Epithelial cell of prostate (primary cell): ENCODE measurements around a stretch of chr7.

DNA sequence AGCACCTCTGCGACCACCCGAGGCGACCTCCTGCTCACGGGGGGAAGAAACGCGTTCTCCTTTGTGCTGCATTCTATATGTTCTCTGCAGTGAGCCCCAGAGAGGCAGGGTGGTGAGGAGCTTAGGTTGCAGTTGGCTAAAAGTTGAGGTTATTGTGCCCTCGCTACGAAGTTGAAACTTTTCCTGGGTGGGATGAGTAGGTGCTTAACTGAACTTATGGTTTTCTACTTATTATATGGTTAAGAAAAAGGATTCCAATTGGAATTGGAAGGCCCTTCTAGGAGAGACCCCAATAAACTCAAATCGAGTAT lies 1.1 kb downstream of the IFRD1 start:
- RRBS: no CpG with 5 or more reads among the region's 9 CpGs

DNA sequence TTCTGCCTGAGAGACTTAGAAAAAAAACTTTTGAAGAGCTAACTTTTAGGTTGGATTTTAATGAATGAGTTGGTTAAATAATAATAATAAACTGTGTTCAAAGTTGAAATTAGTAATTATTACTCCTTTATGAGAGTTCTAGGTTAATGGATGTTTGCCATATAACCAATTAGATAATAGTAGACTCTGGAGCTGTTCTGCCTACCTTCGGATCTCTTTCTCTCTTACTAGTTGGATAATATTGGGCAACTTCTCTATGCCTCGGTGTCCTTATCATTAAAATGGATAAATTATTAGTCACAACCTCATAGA lies 13.9 kb downstream of the IFRD1 start:
- RRBS: no CpG with 5 or more reads among the region's 2 CpGs

DNA sequence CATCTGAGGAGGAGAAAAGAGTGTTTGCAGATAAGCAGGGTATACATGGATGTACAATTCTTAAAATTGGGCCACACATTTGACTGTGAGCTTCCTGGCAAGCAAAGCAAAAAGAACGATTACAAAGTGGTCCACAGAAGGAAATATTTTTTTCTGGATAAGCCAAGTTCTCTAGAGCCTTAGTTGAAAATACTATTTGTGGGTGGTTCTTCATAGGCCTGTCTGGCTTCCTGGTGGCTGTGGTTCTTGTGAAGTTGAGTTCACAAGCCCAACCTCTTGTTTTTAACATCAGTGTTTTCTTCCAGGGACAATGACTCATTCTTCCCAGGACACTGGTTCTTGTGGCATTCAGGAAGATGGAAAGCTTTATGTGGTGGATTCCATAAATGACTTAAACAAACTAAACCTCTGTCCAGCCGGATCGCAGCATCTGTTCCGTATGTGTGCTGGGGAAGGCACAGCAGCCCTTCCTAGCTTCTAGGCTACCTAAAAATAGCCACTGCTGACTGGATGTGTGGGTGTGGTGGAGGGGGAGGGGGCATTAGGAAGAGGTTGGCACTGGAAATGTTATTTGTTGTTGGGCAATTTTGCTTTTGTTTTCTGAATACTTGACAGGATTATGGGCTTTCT lies 3.8 kb downstream of the LSMEM1 start:
- RRBS: no CpG with 5 or more reads among the region's 4 CpGs

DNA sequence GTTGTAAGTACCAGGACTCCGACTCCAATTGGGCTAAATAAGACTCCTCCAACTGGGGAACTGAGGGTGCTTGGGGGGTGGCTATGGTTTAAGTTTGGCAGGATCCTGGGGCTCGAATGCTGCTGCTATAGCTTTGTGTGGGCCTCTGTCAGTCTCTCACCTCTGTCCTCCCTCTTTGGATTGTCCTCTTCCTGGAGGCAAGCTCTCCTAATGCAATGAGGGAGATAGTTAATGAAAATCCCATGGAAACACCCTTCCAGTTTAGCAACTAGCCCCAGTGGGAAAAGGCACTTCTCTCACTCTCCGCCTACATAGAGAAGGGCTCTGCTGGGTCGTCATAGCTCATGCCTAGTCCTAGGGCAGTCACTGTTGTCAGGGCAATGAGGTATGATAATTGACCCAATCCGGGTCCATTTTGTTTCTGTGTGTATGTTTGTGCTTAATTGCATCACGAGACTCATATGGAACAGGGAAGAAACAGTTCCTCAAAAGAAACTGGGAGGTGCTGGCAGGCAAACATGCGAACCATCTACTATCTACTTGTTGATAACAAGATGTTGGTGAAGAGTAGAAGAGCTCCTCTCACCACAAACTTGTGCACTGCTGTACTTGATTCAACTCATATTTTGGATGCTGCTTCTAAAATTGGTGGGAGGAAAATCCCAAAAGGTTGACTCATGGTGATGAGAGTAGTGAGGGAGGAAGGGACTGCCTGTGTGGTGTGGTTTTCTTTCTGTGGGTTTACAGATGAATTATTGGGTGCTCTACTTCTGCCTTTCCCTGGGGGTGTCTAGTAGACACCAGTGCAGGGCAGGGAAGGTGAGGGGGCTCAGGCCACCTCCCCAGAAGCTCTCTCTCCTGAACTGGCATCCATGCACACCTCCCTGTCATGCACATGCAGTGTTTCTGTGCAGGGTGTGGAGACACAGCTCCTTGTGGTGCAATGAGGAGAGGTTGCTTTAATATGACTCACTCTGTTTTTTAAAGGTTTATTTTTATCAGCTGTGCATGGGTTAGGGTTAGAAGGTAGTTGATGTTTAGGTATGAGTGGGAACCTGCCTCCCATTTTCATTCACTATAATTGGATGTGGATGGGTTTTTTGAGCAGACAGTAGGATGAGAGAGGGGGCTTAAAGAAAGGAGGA lies 29.3 kb downstream of the LSMEM1 start:
- RRBS: no CpG with 5 or more reads among the region's 7 CpGs

DNA sequence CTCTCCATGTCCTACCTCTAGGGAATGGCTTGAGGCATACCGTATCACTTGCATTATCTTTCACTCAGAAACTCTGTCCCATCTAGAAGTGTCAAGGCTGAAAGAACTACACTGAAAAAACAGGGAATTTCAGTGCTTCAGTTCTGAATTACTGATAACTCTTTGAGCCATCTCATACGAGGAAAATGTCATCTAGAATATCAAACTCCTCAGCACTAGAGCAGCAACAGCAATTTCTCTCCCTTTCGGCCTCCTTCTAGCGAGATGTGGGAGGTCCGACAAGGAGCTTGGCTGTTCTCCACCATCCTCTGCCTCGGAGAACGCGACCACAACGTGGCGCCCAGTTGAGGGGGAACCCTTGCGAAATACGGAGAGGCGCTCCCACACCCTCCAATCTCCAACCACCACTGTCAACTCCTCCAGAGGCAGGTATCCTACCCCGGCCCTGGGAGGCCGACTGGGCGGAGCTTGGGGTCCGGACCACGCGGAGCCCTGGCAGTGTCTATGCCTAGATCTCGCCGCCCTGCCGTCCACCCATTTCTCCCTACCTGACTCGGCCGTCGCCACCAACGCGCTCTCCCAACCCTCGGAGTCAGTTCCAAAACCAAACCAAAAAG lies 473 bp downstream of the TMEM168 start:
- RRBS: no CpG with 5 or more reads among the region's 28 CpGs

- RRBS: no CpG with 5 or more reads among the region's 3 CpGs
Measured at GRCh38 chr7:113551826-113552297, 366.9 kb downstream of the PPP1R3A start.

GRCh38 chr7:113742790-113743516 lies 175.9 kb downstream of the PPP1R3A start:
- RRBS: no CpG with 5 or more reads among the region's 37 CpGs

GRCh38 chr7:114255269-114255610 lies 159.4 kb upstream of the FOXP2 start:
- RRBS: no CpG with 5 or more reads among the region's 10 CpGs

DNA sequence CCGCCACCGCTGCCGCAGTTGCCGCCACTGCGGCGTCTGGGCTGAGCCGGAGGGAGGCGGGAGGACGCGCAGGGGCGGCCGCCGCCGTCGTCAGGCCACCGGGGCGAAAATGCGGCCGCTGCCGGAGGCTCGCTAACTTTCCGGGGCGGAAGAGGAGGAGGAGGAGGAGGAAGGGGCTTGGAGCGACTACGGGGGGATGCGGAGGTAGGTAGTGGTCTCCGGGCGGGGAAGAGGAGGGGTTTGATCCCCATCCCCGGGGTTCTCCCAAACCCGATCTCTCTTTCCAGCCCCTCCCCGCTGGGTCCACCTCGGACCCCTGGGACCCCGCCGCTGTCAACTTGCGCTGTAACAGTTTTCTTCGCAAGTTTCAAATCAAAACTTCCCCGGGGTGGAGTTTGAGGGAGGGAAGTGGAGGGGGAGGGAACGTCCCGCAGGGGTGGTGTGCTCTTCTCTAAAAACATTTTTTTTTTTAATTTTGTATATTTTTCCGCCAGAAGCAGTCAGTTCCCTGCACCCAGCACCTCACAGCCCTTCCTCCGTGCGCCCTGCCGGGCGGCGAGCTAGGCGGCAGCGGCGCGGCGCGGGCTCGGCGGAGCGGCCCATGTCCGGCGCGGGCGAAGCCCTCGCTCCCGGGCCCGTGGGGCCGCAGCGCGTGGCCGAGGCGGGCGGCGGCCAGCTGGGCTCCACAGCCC lies 685 bp downstream of the MDFIC start:
- RRBS: 1% methylated on average over 28 of the region's 68 CpGs

DNA sequence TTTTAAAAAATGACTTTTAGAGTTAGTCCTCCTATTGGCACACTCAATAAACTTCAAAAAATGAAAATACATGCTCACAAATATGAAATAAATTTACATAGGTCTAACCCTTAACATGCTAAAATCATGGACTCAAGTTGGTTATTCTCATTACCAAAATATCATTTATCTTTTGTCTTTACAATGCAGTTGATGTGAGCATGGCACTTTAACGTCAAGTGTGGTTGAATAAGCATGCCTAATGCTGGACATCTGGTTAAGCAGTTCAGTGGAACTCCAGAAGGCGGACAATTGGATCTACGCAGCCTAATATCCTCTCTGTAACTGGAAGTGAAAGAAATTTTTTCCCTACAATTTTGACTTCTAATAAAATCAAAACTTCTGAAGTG lies 195.2 kb downstream of the MDFIC start:
- RRBS: no CpG with 5 or more reads among the region's 3 CpGs

DNA sequence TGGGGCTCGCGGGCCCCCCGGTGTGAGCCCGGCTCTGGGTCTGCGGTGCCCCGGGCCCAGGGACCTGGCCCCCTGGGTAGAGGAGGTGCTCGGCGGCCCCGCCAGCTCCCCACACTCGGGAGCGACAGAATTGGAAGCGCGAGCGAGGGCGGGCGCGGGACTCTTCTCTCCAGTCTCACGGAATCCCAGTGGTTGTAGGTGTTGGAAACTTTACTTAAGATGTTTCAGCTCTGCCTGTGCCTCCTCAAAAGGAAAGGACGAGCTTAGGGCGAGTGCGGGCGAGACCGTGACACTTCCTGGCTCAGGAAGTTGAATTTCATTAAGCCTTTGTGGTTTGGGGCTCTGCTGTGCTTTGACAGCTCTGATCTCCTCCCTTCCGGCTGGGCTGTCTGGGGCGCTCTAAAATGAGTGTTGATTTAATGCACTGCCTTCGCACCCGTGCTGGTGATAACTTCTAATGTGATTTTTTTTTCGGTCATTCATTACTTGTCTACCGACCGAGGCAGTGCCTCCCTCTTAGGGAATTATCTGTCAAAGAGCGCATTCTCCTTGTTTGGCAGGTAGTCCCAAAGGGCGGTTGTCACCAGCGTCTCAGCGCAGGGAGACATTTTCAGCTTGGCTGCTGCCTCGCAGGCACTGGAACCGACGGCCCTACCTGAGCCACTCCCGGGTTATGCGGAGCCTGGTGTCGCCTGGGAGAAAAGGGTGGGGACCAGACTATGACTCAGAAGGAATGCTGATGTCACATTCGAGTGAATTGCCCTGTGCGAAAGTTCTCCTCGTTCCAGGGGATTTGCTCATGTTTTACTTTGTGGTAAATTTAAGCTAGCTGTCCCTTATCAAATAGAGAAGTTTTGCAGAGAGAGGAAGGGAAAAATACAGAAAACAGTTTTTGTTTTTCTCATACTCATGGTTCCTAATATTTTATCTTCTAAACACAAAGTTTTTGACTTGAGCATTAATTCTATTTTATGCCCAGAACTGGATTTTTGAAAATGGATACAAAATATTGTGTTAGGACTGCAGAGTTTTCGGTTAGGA lies 799 bp downstream of the TES start:
- RRBS: under 1% methylated on average over 3 of the region's 44 CpGs

- RRBS: no CpG with 5 or more reads among the region's 7 CpGs
Measured at GRCh38 chr7:116226335-116226964, 16.1 kb downstream of the TES start.

DNA sequence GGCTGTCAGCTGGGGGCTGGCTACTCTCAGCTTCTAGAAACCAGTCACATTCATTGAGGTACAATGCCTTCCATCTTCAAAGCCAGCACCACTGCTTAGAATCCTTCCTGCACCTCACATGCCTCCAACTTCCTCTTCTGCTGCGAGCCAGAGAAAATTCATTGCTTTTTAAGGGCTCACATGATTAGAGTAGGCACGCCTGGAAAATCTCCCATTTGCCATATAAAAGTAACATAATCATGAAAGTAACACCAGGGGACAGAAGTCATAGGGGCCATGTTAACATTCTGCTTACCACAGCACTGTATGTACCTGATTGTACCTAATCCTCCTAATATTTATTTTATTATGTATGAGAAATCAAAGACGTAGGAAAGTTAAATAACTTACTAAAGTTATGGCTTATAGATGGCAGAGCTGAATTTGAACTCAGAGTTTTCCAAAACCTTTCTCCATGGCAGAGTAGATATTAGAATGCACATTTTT lies 28.8 kb downstream of the TES start:
- RRBS: no CpG with 5 or more reads among the region's 3 CpGs

DNA sequence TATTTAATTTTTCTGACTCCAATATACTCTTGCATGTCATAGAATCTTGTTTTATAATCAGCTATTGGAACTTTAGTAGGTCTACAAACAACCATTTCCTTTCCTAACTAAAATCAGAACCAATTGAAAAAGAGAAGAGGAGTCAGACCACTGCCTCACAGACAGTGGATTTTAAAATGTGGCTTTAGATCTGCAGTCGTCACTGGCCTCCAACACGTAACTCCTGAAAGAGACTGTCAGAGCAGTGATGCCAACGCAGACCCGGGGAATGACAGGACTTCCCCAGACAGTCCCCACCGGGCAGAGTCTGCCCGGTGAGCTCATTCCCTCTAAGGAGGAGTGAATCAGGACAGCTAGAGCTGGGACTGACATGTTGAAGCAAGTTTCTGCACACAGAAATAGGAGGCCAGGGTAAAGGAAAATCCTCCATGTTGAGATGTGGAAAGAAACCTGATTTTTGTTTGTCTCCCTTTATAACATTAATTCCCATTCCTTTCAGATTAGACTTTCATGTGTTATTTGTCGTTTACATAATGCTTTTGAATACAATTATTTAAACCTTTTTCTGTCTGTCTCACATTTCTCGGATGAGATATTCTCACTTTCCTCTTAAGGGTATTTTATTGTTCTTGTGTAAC lies 105.0 kb downstream of the TES start:
- RRBS: no CpG with 5 or more reads among the region's 8 CpGs

DNA sequence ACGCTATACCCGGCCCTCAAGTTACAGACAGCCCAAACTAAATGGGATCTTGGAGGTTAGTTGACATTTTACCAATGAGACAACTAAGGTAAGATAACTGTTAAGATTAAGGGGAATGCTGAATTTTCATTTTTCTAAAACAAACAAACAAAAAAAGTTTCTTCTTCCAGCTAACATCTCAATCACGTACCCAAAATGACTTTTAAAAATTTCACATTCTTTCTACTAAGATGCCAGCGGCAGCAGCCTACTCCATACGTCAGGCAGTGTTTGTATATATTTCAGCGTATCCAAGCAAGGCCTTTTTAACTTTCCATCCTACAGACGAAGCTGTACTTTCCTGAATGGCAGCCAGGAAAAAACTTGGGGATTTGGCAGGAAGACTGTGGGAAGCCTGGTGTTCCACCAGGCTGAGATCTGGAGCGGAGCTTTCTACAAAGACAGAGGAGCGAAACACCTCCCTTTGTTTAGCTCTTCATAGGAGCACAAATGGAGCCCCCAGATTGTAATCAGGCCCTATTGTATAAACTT lies 143.7 kb downstream of the TES start:
- RRBS: no CpG with 5 or more reads among the region's 9 CpGs

GRCh38 chr7:116446401-116446925 lies 53.1 kb upstream of the CAV2 start:
- RRBS: no CpG with 5 or more reads among the region's 3 CpGs

DNA sequence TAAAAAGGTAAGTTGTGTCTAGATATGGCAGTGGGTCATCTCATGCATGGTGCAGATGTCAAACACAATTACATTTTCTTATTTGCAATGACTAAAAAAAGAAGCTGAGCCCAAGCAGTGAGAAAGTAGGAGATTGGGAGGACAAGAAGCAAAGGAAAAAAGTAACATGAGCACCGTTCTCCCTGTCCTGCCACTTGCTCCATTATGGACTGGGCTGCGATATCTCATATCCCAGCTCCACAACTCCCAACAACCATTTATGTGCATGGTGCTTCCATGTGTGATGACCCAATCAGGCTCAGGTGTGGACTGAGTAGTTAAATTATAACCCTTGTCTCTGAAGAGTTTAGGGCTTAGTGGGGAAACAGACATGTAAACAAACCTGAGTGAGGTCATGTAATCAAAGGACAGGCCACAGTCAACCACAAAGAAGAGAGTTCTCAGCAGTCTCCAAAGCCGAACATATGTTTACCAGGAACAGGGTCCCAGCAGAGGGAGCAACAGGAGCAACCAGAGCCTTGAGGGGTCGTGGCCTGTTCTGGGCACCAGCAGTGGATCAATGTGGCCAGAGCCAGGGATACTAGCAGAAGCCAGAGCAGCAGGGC lies 11.3 kb downstream of the CAV1 start:
- RRBS: no CpG with 5 or more reads among the region's 4 CpGs

DNA sequence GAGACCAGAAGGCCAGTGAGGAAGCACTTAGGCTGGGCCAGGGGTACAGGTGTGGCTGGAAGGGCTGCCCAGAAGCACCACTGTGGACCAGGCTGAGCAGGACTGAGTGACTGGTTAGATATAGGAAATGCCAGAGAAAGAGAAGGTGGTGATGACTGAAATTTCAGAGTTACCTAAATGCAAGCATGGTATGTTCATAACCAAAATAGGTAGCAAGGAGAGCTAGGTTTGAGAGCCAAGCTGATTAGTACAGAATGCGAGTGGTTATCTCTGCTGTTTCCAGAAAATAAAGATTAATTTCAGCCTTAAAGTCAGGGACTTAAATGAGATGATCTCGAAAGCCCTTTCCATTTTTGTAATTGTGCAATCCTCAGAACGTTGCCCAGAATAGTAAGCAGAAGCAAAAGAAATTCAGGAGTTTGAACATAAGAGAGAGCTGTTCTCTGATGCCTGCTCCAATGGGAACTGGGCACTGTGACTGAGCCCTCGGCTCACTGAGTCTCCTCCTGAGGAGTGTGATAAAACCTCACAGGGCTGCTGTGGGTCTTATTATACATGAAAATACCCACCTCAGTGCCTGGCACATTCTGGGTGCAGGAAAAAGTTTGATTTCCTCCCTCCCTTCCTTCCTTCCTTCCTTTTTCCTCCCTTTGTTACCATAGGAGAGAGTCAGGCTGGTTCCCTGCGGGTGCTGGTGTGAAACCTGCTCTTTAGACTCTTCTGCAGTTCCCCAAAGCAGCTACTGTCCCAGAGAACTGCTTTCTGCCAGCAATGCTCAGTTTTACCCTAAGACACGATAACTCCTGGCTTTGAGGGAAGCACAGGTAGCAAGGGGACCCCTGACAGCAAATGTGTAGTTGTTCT lies 55.1 kb downstream of the MET start:
- RRBS: no CpG with 5 or more reads among the region's 6 CpGs

DNA sequence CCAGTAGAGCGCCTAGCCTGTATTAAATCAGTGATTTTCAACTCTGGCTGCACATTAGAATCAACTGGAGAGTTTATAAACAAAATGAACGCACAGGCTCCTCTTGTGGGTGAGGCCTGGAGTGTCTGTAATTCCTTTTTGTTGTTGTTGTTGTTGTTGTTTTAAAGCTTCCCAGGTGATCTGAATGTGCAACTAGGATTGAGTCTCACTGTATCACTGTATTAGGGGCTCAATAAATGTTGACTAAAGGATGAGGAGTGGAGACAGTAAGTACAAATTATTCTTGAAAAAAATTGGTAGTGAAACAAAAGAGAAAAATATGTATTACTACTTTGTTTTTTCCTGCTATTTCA lies 9.4 kb downstream of the CAPZA2 start:
- RRBS: no CpG with 5 or more reads among the region's 2 CpGs

GRCh38 chr7:116876683-116877162 lies 14.3 kb downstream of the CAPZA2 start:
- RRBS: no CpG with 5 or more reads among the region's 5 CpGs